LHCN-M2 (cell line): ENCODE results near the genes MBD2, ONECUT2 and FECH.

DNA sequence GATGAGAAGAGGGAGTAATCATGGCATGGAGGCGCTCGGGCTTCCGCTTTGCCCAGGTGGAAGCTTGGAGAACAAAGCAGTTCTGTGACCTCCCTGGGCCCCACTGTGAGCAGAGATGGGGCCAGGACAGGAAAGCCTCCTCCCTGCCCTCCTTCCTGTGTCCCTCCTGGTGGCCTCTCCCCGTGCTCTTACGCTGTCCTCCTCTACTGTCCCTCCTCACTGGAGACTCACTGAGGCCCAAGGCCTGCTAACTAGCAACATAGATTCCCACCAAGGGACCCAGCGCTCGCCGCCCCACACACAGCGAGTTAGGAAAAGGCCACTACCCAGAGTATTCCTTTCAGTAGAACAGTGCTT, 119.8 kb downstream of the MAPK4 start:
- RAMPAGE, long total RNA = no peak

DNA sequence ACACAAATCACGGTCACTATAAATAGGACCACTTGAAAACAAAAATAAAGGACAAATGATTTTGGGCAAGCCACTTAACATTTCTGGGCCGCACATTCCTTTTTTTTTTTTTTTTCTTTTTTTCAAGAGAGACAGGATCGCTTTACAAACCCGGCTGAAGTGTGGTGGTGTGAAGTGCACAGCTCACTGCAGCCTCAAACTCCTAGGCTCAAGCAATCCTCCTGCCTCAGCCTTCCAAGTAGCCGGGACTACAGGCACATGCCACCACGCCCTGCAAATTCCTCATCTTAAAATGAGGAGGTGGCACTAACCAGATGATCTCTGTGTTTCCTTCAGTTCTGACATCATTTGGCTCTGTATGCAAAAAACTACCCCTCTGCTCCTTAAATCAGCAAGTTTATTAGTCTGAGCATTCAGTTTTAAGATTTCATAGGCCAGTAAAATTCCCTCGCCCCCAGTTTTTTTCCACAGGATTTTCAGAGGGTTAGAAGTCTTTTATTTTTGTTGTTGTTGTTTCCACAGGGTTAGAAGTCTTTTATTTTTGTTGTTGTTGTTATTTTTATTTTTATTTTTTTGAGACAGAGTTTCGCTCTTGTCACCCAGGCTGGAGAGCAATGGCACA, 28.4 kb upstream of the MRO start:
- RAMPAGE, long total RNA = no peak

- RAMPAGE, long total RNA = no peak
Observed at GRCh38 chr18:51081141-51081993, 51.4 kb downstream of the SMAD4 start.

DNA sequence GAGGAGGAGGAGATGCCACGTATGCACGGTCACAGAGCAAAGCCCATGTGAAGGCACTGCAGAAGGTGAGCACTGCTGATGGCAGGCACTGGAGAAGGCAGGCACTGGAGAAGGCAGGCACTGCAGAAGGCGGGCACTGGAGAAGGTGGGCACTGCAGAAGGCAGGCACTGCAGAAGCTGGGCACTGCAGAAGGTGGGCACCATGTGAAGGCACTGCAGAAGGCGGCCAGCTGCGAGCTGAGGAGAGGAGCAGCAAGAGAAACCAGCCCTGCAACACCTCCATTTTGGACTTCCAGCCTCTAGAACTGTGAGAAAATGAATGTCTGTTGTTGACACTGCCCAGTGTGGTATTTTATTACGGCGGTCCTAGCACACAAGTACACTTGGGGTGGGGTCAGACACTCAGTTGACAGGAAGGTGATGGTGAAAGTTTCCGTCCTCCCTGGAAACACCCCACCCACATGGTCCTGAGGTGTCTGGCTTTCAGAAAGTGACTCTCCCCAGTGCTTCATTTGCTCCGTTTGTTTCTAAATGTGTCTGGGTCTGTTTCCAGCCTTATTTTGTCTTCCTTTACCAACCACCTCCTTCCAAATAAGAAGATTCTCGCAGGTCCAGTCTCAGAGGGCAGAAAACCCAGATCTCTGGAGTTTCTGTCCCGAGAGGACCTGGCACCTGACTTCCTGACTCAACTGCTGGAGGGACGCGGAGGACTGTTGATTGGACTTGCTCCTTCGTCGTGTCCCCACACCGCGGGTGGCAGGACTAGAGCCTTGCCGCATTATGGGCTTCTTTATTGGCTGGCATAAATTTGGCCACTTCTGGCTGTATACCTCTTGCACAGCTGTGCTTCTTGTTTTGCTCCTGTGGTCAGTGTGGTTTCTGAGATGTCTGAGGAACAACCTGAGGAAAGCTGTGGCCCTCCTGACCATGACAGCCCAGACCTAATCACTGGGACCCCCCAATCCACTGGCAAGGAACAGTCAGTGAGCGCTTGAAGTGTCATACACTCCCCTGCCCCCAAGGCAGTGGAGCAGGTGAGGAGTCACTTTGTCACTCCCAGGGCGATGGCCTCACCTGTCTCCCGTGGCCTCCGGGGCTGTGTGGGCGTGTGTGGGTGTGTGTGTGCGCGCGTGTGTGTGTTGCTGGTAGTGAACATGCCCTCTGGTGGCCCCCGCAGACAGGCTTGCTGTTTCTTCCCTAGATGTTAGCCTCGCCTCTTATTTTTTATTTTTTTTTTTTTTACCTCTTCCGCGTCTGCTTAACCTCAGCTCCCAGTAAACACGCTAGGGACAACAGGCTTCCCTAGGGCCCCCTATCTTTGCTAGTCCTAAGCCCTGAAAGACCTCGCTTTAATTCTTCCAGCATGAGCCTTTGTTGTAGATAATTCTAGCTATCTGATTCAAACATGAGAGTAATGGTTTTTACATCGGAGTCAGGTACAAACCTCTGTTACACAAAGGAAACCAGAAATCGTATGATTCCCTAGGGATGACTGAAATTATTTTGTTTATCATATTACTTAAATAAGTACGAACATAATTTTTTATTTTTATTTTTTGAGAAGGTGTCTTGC, 45.7 kb downstream of the MEX3C start:
- RAMPAGE, long total RNA = no peak

DNA sequence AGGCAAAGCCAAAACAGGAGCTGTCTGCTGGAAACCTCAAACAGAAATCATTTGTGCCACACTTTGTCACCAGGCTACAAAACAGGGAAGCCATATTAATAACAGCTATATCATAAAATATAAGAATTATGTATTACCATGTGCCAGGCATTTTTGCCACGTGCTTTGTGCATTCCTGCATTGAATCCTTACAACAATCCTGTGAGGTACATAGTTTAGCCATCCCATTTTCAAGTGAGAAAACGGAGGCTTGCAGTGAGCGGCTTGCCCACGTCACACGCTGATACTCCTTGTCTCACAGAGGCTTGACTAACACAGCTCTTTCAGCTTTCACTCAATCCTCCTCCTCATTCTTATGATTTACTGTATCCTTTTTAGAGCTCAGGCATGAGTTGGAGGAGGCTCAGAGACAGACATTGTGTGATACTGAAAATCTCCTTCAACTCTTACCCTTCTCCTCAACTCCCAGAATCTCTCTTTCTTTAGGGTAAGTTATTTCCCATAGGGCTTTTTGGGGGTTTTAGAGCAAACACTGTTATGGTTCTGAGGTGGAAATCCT, 148.5 kb upstream of the MEX3C start:
- RAMPAGE, long total RNA = no peak

GRCh38 chr18:52273776-52274030, 66.3 kb upstream of the DCC start:
- RAMPAGE, long total RNA = no peak

- RAMPAGE, long total RNA = no peak
Observed at GRCh38 chr18:54165790-54166352, 58.6 kb downstream of the MBD2 start.

DNA sequence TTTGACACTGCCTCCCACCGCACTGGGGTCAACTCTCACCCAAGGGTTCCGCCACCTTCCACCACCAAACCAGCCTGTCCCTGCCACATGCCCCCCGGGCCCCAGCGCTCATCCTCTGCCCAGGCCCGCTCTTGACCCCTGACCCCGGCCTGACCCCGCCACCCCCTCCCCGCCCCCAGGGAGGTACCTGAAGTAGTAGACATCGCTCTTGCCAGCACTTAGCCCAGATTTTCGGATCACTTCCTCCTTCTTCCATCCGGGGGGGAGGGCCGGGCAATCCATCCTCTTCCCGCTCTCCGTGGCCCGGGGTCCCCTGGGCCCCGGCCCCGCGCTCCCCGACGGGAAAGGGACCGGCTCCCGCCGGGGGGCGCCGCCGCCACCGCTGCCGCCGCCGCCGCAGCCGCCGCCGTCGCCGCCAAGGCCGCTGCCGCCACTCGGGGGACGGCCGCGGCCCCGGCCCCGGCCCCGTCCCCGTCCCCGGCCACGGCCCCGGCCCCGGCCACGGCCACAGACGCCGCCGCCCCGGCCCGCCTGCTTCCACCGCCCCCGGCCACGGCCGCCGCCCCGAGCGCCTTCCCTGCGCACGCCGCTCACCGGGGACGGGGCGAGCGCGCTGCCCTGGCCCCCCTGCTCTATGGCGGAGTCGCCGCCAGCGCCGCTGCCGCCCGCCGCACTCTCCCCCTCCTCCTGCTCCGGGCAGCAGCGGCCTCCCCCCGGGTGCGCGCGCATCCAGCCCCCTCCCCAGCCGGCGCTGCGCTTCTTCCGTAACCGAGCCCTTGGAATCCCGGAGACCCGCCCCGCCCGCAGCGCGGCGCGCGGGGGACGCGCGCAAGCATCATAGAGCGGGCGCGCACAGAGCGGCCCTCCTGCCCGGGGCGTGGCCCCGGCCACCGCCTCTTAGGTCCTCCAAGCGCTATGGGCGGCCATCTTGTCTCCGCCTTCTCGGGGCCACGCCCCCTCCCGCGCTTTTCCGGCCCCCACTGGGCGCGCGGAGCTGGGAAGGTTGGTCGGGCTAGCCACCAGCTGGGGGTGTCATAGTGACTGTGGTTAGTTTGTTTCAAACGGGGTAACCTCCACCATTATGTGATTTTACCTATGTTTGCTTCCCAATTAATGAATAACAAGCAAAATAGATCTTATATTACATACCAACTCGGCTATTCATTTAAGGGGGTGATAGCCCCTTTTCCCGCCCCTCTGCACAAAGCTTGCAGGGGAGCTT, at the start of gene MBD2:
Gene MBD2 (minus strand): TSS at position 839 of the 1,222 bp plus-strand sequence.
- RAMPAGE, long total RNA = no peak

- RAMPAGE, long total RNA = no peak
Observed at GRCh38 chr18:54269669-54270655, 645 bp downstream of the POLI start.

DNA sequence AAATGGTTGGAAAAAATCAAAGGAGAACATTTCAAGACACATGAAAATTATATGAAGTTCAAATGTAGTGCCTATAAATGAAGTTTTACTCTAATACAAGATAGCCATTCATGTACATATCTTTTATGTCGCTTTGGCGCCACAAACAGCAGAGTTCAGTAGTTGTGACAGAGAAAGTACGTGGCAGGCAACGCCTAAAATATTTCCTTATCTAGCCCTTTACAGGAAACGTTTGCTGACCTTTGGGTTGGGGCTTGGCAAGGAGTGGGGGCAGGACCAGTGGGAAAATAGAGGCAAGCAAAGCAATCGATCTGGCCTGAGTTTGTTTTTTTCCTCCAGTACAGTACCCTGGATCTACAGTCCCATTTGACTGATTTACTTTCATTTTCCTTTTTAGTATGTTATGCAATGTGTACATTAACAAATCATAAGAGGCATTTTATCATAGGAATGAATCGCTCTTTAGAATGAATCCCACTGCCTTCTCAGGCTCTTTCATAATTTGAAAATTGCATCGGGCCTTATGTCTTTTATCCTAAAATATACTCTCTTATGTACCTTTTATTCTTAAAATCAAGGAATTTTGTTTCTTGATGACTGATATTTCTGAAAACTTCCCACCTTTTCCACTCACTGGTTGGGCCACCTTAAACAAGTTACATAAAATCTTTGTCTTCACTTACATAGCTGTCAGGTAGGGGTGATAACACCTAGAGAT, 13.0 kb downstream of the CCDC68 start:
- RAMPAGE, long total RNA = no peak

- RAMPAGE, long total RNA = no peak
Observed at GRCh38 chr18:54948443-54949019, 10.7 kb downstream of the CCDC68 start.

- RAMPAGE, long total RNA = no peak
Observed at GRCh38 chr18:55100739-55101284, 141.6 kb upstream of the CCDC68 start.

DNA sequence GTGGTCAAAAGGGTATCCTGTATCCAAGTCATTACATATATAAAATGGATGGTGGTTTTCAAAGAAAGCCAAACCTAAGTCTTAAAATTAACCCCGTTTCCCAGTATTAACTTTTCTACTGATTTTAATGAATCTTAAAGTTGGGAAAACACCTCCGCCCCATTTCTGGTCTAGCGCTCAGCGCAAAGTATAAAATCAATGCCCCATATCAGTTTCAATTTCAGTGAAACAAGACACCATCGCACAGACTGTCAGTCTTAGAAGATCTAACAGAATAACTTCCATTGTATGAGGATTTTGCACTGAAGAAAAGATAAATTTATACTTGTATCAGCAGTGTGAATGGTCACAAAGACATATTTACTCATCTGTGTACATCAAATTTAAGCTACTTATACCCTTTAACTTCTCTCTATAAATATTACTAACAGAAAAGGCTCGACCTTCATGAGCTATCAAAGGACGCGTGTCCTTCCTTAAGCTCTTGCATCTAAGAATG, 183.2 kb downstream of the TCF4 start:
- RAMPAGE, long total RNA = no peak

DNA sequence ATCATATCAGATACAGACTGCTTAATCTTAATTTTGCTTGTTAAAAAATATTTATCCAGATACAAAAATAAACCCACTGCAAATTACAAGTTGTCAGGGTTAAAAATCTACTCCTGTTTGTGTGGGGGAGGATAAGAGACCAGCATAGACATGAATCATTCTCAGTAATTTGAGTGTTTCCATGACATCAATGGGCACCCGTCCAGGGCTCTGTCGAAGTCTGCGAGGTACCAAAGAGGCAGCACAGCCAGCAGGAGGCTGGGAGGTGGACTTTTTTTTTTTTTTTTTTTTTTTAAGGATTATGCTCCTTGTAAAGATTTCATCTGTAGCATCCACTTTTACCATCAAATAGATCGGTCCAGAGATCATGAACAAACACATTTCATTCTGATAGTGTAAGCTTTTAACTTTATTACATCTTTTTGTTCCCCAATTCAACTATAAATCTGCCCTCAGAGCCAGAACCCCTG, 182.1 kb downstream of the TCF4 start:
- RAMPAGE, long total RNA = no peak

DNA sequence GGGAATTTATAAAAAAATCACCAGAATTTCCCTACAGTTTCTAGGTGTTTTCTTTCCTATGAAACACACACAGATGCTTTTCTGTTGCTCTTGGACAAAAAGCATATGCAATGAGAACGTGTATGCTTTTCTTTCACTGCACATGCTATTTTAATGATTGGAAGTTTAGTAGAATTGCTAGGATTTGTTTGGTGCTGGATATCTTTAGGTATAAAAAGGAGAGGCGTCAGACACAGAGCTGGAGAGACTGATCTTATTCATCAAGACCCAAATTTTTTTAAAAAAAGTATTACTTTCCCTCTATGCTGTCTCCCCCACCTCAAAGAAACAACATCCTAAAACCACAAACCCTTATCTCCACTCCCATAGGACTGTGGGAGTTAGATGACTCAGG, 144.0 kb upstream of the TCF4 start:
- RAMPAGE, long total RNA = no peak

DNA sequence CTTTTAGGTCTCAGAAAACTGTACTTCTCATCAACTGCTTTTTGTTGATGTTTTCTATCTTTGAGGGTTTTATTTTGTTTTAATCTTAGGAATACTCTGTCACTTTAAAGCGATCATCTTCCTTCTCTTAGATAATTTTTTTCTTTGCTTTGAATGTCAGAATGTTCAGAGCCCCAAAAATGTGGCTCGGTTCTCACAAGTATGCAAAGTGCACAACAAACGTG, 245.3 kb downstream of the TXNL1 start:
- RAMPAGE, long total RNA = no peak

DNA sequence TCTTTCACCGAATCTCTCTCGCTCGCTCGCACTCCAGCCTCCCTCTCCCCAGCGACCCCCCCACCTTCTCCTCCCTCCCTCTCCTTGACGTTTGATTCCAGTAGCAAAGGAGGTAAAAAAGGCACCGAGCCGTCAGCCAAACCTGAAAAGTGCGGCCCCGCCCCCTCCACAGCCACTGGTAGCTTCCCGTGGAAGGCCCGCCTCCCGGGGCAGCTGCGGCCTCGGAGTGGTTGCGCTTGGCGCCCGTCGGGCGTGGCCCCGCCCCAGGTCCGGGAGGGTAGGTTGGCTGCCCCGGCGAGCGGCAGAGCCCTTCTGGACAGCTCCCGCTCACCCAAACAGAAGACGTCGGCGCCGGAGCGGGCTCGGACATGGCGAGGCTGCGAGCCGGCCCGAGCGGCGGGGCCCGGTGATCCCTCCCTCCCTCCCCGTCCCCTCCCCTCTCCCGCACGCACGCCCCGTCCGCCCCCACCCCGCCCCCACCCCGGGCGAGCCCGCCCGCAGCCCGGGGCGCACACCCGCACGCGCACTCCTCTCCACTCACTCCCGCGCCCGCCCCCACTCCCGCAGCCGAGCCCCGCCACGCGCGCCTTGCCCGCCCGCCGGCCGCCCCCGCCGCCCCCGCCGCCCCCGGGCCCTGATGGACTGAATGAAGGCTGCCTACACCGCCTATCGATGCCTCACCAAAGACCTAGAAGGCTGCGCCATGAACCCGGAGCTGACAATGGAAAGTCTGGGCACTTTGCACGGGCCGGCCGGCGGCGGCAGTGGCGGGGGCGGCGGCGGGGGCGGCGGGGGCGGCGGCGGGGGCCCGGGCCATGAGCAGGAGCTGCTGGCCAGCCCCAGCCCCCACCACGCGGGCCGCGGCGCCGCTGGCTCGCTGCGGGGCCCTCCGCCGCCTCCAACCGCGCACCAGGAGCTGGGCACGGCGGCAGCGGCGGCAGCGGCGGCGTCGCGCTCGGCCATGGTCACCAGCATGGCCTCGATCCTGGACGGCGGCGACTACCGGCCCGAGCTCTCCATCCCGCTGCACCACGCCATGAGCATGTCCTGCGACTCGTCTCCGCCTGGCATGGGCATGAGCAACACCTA, at the start of gene ONECUT2:
Gene ONECUT2 (plus strand): TSS at position 304 of the 1,089 bp plus-strand sequence.
- RAMPAGE, long total RNA = no peak

DNA sequence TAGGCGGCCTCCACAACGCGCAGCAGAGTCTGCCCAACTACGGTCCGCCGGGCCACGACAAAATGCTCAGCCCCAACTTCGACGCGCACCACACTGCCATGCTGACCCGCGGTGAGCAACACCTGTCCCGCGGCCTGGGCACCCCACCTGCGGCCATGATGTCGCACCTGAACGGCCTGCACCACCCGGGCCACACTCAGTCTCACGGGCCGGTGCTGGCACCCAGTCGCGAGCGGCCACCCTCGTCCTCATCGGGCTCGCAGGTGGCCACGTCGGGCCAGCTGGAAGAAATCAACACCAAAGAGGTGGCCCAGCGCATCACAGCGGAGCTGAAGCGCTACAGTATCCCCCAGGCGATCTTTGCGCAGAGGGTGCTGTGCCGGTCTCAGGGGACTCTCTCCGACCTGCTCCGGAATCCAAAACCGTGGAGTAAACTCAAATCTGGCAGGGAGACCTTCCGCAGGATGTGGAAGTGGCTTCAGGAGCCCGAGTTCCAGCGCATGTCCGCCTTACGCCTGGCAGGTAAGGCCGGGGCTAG, 1.3 kb downstream of the ONECUT2 start:
- RAMPAGE, long total RNA = no peak

- RAMPAGE, long total RNA = no peak
Observed at GRCh38 chr18:57586239-57587371, at the start of gene FECH. Gene FECH, minus strand, starts transcription at chr18:57586702.

DNA sequence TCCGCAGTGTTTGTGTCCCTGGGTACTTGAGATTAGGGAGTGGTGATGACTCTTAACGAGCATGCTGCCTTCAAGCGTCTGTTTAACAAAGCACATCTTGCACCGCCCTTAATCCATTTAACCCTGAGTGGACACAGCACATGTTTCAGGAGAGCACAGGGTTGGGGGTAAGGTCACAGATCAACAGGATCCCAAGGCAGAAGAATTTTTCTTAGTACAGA, 10.5 kb upstream of the NARS1 start:
- RAMPAGE, long total RNA = no peak